ENCODE results near the genes FNDC5 and TRIM62.

DNA sequence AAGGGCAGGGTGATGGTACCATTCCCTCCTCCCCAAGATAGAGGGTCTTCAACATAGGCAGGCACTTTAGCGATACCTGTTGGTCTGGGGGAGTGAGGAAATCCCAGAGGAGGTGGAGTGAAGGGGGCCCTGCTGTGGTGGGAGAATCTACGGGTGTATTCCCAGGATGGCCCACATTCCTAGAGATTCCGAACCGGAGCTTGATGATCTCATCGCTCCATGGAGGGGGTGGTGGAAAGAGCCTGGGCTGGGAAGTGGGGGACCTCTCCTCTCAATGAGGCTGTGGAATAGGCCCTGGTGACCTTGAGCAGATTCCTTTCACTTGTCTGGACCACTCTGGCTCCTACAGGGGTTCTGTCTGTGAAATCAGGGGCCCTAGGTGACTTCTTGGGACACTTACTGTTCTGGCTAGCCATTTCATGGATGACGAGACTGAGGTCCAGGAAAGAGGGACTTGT, 13.6 kb downstream of the KIAA1522 start:
- PRO-cap, 8 experiments: no peak in any of the 8 experiments

- PRO-cap, 8 experiments: no peak in any of the 8 experiments
Measured at GRCh38 chr1:32765426-32766079, 23.9 kb downstream of the KIAA1522 start.

DNA sequence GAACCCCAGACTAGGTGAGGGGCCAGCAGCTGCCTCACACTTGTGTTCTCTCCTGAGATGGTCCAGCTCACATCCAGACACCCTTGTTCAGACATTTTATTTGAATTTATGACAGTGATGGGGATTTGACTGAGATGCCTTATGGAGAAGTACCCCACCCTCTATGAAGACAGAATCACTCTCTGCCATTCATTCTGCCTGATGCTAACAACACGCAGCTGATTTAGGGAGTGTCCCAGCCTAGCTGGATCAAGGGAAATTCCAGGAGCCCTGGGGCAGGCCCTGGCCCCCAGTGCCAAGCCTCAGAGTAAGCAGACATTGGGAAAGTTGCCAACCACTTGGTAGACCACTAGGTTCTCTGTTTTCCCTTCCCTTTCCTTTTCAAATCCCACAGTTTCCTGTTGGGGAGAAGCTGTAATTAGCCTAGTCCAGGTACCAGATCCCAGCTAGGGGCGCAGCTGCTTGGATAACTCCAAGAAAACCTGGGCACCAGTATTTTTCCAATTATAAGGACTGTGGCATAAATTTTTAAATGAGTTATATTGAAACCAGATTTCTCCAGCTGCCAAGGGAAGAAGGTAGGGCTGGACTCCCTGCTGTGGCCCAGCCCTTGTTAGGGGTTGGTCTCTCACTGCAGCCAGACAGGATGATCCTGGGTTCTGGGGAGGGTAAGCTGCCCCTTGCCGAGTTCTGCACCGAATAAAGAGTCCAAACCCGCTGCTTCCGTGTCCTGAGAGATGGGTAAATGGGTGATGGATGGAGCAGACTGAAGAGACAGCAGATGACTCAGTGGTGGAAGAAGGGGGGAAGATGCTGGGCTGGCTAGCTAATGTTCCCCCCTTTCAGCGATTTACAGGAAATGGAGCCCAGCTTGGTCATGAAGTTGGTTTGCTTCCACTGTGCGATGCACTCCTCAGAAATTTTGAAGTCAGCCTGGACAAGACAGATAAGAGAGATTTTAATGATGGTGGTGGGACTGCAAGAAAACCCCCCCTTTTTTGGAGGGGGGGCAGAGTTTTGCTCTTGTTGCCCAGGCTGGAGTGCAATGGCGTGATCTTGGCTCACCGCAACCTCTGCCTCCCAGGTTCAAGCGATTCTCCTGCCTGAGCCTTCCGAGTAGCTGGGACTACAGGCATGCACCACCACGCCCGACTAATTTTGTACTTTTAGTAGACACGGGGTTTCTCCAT, 33.9 kb downstream of the KIAA1522 start:
- PRO-cap, 8 experiments: no peak in any of the 8 experiments

- PRO-cap, 8 experiments: no peak in any of the 8 experiments
Measured at GRCh38 chr1:32870505-32871371, at the start of gene FNDC5. Gene FNDC5, minus strand, starts transcription at chr1:32870912.

DNA sequence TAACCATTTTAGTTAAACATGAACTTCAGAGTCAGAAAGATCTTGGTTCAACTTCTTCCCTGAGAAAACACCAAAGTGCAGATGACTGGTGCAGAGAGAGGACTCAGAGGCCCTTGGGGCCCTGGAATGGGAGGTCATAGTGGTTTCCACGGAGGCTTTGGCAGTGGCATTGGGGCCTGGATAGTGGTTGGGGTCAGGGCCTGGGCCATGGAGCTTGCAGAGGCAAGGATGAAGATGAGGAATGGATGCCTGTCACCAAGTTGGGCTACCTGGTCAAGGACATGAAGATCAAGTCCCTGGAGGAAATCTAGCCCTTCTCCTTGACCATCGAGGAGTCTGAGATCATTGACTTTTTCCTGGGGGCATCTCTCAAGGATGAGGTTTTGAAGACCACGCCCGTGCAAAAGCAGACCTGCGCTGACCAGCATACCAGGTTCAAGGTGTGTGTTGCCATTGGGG, 22.3 kb upstream of the RNF19B start:
- PRO-cap, 8 experiments: no peak in any of the 8 experiments

GRCh38 chr1:32992983-32993581, 28.5 kb upstream of the RNF19B start:
- PRO-cap, 8 experiments: peak in 4 of 8 experiments; most common minus-strand start chr1:32993281 (in 3)

DNA sequence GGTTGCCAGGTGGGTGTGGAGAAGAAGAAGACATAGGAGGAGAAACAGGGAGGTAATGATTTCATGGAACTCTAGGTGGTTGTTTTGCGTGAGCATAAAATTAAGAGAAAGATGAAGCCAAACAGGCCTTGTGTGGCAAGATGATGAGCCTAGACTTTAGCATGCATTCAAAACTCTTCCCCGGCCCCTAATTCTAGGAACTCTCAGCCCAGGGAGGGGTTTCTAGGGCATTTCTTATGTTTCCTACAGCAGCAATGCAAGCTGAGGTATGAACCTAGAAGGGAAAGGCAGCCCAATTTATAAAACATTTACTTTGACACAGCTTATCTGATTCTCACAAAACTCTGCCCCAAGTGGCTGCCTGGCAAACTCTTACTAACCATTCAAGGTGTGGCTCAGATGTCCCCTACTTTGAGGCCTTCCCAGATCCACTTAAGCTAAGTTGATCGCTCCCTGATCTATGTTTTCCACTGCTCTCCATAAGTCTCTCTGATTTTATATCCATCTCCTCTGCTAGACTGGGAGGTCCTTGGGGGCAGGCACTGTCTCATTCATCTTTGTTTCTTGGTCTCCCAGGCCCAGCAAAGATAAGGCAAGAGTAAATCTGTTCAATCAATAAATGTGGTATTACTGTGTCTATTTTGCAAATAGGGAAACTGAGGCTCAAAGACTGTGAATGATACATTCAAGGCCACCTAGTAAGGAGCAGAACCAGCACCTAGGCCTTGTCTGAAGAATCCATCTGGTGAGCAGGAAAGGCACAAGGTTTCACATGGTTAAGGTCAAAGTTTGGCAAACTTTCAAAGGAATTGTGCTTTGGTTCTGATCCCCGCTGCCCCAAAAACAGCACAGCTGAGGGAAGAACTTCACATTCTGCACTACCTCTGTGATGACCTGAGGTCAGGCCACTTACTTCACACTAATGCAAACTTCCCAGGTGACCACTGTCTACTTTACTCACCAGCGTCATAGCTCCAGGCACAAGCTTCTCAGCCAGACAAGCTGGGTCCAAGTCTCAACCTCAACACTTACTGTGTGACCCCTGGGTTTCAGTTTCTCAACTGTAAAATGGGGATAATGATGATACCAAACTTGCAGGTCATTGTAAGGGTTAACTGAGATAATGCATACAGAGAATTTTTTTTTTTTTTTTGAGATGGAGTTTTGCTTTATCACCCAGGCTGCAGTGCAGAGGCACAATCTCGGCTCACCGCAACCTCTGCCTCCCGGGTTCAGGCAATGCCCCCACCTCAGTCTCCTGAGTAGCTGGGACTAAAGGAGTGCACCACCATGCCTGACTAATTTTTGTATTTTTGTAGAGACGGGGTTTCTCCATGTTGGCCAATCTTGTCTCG, 35.1 kb downstream of the AK2 start:
- PRO-cap, 8 experiments: no peak in any of the 8 experiments

- PRO-cap, 8 experiments: no peak in any of the 8 experiments
Measured at GRCh38 chr1:33007019-33008114, 29.3 kb downstream of the AK2 start.

GRCh38 chr1:33181826-33182507, at the start of gene TRIM62:
Gene TRIM62, minus strand, starts transcription at chr1:33182043.
- PRO-cap, 8 experiments: peak in 8 of 8 experiments; most common minus-strand start chr1:33182041 (in 7)

- PRO-cap, 8 experiments: no peak in any of the 8 experiments
Measured at GRCh38 chr1:33299719-33300687, 20.9 kb downstream of the A3GALT2 start.

DNA sequence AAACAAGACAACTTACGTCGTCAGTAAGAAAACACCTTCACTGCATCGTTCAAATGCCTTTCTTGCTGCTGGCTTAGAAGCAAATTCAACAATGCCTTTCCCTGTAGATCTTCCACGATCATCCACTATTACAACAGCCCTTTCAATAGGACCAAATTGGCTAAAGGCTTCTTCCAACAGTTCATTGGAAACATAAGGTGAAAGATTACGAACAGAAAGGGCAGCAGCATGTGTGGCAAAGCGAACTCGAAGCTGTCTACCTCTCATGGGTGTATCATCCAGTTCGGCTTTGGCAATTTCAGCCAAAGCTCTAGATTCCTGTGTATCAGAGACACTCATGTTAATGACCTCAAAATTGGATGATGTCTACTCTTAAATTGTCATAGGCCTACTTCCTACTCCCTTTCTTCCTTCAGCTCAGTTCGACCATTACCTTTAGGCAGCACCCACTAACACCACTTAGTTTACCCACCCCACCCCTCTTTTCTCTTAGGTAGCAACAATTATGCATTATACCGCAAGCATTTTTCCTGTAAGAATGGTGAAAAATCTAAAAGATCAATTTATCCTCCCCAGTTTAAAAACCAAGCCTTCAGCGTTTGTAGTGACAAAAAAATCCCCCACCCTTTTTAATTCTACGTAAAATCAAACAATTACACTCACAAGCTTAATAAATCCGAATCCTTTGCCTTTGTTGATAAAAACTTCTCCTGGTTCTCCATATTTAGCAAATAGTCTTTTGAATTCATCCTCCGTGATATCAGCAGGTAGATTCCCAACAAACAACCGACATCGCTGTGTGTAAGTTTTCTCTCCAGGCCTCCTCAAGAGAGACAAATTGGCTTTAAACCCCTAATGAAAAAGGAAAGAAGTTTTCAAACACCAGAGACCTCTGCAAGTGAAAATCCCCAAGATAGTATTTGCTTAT, 2.0 kb downstream of the SFPQ start:
- PRO-cap, 8 experiments: peak in 4 of 8 experiments; most common minus-strand start position 794 of the sequence (in 2)

DNA sequence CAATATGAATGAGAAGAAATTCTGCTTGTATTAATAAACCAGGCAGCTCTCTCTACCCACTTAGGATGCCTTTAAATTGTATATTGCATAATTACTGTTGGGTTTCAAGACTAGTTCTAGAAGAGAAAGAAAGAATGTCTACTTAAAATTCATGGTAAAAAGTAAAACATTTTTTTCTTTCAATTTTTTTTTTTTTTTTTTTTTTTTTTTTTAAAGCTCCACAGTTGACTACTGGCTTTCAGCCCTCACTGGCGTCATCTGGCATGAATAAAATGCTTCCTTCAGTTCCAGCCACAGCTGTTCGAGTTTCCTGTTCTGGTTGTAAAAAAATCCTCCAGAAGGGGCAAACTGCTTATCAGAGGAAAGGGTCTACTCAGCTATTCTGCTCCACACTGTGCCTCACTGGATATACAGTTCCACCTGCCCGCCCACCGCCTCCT, 101.7 kb downstream of the ZMYM4 start:
- PRO-cap, 8 experiments: no peak in any of the 8 experiments

DNA sequence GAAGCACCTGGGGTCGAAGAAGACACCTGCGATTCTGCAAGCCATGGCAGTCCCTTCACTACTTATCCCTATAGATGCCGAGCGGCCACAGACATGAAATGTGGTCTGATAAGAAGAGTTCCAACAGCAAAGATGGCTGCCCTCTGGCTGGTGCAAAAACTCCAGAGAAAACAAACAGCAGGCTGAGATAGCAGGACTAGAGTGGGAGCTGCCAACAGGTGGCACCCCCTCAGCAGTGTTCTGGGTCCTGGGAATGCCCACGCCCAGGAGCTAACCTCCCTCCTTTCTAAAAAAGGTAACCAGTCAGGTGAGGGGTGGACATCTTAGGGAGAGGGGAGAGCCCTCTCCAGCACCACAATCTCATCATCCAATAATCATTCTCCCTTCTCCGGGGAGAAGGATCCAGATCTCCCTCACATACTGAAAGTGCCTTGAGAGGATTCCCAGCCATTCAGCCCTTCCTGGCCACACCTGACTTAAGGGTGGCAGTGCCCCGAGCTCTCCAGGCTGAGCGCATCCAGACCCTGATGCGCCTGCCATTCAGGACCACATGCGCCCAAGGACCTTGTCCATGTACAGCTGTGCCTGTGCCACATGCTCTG, 121.4 kb downstream of the KIAA0319L start:
- PRO-cap, 8 experiments: no peak in any of the 8 experiments

DNA sequence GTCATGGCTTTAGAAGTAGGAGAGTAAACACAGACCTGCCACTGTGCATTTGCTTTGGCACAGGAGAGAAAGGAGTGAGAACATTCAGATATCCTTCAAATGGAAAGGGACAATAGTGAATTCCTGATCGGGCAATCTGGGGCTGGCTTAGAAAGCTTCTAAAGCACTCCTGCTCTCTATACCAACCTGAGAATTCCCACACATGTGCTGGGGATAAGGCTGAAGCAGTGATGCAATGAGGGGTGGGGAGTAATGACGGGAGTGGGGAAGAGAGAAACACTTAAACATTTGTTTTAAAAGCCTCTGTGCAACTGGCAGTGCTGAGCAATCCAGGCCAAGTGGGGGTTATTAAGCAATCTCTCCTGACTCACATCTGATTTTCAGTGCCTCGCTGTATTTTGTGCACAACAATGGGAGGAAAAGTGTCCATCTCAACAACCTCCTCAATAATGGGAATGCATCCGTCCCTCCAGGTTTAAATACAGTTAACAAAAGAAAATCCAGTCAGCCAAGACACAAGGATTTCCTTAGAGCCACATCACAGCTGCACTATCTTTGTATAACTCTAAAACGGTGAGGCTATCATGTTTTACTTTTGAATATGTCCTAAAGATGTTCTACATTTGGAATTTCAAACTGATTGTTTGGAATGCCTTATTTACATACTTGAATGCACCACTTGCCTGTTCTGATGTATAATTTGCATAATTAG, 108.7 kb downstream of the KIAA0319L start:
- PRO-cap, 8 experiments: no peak in any of the 8 experiments

- PRO-cap, 8 experiments: no peak in any of the 8 experiments
Measured at GRCh38 chr1:35595716-35596214, 22.7 kb downstream of the TFAP2E start.

GRCh38 chr1:35596215-35597134, 23.4 kb downstream of the TFAP2E start:
- PRO-cap, 8 experiments: no peak in any of the 8 experiments

DNA sequence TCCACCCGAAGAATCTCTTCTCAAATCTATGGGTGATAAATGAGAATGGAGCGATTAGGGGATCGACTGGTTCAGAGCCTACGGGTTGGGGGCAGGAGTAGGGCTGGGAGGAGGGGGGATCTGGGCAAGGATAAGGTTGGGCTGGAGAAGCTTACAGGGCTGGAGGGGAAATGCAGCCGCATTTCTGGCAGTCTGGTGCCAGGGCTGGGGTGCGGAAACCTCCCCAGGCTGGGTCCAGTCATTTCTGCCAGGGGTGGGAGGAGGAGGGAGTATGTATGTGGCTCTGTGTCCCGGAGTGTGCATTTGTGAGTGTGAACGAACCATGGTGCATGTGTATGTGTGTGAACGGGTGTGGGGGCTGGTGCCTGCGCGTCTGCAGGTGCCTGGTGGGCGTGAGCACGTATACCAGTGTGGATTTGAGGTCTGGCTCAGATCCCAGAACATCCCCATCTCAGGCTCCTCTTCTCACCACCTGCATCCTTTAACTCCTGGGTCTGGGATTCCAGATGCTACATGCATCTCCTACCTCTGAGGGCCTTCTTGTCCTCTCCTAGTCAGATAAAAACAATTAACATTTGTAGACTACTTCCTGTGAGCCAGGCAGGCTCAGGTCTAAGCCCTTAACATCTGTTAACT, 10.1 kb downstream of the C1orf216 start:
- PRO-cap, 8 experiments: no peak in any of the 8 experiments

- PRO-cap, 8 experiments: peak in 1 of 8 experiments; most common minus-strand start chr1:35779834 (in 1)
Measured at GRCh38 chr1:35779746-35780017, 9.9 kb upstream of the CLSPN start.

- PRO-cap, 8 experiments: no peak in any of the 8 experiments
Measured at GRCh38 chr1:35888159-35888904, 5.3 kb downstream of the AGO1 start.

DNA sequence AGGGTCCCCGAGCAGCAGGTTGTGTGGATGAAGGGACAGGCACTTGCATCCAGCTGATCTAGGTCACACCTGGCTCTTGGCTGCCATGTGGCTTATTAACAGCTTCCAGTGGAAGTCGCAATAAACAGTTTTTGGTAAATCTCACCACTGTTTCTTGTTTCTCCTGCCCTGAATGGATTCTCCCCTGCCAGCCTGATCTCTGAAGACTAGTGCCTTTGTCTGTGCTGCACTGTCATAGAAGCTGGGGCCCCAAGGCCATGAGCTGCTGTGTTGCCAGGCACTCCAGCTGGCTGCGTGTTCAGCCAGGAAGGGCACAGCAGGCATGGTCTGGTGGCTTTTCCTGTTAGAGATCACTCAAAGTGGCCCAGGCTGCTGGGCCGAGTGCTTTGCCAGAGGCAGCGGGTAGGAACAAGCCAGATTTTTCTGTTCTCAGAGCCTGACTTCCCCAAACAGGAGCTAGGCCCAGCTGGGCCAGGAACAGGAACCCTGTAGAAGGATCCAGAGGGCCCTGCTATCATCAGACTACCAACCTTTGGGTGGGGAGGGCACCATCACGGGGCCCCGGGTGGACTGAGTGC, 5.2 kb downstream of the ADPRS start:
- PRO-cap, 8 experiments: no peak in any of the 8 experiments